Bile duct (tissue), 1 donor: ENCODE results near the gene WDR5B.

GRCh38 chr3:122088460-122088854 is 33.3 kb downstream of the CD86 start:
- PRO-cap: unidirectional peak, minus-strand start at chr3:122088733

DNA sequence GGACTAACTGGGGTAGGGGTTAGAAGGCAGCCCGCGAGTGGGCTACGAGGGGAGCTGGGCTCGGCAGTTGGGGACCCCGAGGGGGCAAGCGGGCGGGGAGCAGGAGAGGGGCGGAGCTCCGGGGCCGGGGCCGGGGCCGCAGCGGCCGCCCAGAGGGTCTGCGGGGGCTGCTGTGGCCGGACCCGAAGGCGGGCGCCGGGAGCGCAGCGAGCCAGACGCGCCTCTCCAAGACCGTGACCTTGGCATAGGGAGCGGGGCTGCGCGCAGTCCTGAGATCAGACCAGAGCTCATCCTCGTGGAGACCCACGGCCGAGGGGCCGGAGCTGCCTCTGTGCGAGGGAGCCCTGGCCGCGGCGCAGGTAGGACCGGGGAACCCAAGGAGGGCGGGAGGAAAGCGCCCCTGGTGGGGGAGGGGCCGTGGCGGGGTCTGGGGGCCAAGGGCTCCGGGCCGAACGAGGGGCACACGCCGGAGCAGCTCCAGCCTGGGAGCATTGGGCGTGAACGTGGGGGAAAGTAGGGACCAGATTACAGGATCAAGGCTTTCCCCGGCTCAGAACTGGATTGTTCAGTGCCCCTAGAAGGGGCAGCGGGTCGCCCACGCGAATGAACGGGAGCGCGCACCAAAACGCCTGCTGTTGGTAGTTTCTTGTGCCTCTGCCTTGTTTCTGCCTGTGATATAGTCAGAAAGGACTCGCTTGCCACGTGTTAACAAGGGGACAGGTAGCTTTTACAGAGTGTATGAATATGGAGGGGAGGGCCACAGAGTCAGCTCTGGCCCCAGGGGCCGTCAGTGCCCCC is 902 bp downstream of the CASR start:
- PRO-cap: bidirectional peak, plus-strand start at position 428 of the sequence, minus-strand start at position 367 of the sequence

DNA sequence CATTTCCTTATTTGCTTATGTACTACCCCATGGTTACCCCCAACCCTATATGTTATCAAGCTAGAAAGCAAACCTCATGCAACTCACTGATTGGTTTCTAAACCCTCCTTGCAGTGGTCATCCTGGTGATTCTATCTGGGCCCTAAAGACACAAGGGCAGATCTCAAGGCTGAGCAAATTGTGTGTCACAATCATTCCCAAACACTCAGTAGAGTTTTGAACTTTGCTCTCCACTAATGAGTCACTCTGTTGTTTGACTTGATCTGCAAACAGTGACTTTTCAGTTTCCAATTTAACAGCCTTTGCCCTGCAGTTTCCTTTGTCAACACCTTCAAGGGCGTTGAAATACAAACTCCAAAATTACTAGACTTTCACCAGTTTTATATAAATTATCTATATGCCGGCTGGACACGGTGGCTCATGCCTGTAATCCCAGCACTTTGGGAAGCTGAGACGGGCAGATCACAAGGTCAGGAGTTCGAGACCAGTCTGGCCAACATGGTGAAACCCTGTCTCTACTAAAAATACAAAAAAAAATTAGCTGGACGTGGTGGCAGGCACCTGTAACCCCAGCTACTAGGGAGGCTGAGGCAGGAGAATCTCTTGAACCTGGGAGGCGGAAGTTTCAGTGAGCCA is 17.4 kb downstream of the MIX23 start:
- PRO-cap: no peak

- PRO-cap: bidirectional peak, plus-strand start at chr3:122416259, minus-strand start at chr3:122416077; bidirectional peak, plus-strand start at chr3:122416451, minus-strand start at chr3:122416435
Observed at GRCh38 chr3:122415931-122416602, at the start of gene WDR5B. WDR5B (minus strand) TSS chr3:122416062.

- PRO-cap: no peak
Observed at GRCh38 chr3:122572826-122573618, 4.4 kb upstream of the PARP15 start.

- PRO-cap: no peak
Observed at GRCh38 chr3:122575917-122577108, 1.1 kb upstream of the PARP15 start.

DNA sequence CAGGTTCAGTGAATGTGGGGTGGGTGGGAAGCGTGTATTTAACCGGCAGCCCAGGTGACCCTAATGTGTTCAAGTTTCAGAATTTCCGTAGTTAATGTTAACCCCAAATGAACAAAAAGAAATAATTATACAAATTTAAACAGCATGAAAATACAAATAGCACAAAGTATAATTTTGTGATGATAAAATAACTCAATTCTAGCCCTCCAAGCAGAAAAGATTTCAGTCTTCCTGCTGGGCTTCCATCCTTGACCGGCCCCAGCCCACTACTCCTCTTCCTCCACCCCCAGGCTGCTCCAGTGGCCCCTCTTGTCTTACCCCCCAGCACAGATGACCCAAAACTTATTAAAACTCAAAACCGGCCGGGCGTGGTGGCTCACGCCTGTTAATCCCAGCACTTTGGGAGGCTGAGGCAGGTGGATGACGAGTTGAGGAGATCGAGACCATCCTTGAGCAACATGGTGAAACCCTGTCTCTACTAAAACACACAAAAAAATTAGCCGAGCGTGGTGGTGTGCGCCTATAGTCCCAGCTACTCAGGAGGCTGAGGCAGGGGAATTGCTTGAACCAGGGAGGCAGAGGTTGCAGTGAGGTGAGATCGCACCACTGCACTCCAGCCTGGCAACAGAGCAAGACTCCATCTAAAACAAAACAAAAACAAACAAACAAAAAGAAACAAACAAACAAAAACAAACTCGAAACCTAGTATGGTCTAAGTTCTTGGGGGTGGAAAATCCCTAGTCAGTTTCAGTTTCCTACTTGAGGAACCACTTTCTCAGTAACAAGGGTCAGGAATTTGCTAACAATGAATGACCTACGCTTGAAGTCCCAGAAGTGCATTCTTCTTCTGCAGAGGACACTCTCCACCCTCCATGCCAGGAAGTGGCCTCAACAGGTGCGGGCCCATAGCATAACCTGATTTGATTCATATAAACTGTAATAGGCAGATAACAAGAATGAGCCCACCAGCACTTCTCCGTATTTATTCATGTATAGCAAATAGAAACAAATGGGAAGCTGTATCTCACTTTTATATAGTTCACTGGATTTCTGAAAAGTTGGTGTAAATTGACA is 2.1 kb downstream of the PARP14 start:
- PRO-cap: no peak

- PRO-cap: no peak
Observed at GRCh38 chr3:122767982-122768469, 25.6 kb downstream of the HSPBAP1 start.

GRCh38 chr3:122797268-122797710 is 2.4 kb downstream of the SLC49A4 start:
- PRO-cap: bidirectional peak, plus-strand start at chr3:122797591, minus-strand start at chr3:122797470

DNA sequence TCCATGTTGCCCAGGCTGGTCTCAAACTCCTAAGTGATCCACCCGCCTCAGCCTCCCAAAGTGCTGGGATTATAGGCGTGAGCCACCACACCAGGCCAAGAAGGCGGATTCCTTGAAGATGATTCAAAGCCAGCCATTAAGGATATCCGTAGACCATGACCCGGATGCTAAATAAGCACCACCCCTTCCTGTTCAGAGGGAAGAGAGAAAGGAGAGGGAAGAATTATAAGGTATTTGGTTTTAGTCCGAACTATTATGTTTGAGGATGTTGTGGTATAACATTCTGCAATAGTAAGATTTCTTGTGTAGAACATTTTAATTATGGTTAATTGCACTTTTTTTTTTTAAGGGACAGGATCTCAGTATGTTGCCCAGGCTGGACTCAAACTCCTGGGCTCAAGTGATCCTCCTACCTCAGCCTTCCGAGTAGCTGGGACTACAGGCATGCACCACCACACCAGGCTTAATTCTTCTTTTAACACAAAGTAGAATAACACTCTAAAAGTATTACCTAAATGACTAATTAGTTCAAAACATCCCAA is 86.5 kb downstream of the SLC49A4 start:
- PRO-cap: no peak

DNA sequence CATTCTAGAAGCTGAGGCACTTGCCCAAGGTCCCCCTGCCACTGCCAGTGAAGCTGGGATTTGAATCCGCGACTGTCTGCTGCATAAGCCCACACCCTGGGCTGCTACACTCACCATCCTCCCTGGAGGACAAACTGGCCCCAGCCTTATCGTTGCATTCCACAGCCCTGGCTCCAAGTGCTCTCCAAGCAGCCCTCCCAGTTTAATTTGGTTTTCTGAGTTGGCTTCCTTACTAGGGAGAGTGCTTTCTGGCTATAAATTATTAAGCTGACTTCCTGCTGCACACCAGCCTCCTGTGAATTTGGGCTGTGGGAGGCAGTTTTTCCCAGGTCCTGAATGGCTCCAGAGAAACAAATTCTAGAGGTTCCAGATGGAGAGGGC is 69.9 kb downstream of the SEMA5B start:
- PRO-cap: no peak

- PRO-cap: no peak
Observed at GRCh38 chr3:122974621-122975048, 52.9 kb downstream of the SEMA5B start.

DNA sequence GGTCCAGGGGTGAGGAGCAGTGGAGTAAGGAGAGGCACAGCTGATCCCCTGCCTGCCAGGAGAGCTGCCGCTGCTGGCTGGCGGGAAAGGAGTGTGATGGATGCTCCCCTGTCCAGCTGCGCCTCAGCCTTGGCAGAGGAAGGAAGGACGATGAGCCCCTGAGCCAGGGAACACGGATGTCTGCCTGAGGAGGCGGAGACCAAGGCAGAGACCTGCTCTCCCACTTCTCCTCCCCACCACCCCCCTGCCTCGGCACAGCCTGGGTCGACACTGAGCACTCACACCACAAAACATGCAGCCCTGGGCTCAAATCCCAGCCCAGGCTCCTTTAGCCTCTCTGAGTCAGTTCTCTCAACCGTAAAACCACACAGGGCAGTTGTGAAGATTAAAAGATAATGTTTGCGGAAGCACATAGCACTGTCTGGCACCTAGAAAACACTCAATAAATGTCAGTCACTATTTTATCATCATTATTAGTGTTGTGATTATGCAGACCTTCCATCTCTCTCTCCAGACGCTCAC is 52.3 kb downstream of the SEMA5B start:
- PRO-cap: no peak

GRCh38 chr3:123058627-123059018 is 8.2 kb upstream of the PDIA5 start:
- PRO-cap: unidirectional peak, plus-strand start at chr3:123058718

DNA sequence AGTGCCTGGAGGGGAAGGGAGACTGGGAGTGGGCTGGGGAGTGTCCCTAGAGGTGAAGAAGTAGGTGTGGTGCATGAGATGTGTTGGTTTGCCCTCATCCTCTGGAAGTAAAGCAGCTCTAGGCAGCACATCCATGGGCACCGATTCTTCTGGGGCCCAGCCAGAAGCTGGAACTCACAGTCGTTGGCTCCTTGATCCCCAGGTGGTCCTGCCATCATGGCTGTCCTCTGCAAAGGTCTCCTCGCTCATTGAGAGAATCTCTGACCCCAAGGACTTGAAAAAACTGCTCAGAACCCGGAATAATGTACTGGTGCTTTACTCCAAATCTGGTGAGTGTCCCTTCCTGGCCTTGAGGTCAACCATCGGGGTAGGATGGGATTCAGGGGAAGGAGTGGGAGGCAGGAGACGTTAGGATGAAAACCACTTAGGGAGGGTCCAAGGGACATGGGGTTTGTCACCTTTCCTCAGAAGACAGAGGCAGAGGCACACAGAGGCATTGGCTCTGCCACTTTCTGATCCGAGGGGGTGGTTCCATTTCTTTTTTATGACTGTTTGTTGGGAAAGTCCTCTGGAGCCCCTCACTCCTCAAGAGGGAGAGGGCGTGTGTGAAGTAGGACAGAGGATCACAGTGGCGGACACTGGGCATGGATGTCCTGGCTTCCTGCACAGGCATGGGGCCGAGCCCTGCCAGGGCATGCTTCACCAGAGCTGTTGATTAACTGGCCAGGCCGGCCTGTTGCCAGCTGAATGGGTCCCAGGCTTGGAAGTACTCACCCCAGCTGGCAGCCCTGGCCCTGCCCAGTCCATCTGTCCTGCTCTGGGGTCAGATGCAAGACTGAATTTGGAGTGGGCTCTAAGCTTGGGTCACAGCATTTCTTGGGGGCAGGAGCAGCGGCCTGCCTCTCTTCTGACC is 22.4 kb downstream of the PDIA5 start:
- PRO-cap: no peak

- PRO-cap: no peak
Observed at GRCh38 chr3:123129565-123129959, 62.7 kb downstream of the PDIA5 start.

DNA sequence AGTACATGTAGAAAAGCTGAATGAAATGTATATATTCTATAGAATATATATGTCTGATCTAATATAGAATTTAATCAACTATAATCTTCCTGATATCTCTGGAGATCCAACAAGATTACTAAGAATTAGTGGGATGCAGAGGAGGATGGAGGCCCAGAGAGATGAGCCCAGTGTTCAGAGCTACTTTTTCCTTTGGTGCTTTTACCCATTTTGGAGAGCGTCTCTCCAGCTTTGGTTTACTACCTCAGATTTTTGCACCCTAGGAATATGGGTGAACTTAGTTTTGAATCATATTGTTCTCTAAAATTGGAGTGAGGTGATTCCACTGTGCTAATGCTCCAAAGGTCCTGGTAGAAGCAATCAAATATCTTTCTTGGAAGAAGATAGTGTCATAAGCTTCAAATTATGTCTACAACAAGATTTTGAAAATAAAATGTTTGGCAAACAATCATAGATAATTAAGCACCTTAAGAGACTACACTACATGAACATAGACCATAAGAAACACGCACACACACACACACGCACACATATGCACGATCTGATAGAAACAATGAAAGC is 34.6 kb downstream of the SEC22A start:
- PRO-cap: no peak

DNA sequence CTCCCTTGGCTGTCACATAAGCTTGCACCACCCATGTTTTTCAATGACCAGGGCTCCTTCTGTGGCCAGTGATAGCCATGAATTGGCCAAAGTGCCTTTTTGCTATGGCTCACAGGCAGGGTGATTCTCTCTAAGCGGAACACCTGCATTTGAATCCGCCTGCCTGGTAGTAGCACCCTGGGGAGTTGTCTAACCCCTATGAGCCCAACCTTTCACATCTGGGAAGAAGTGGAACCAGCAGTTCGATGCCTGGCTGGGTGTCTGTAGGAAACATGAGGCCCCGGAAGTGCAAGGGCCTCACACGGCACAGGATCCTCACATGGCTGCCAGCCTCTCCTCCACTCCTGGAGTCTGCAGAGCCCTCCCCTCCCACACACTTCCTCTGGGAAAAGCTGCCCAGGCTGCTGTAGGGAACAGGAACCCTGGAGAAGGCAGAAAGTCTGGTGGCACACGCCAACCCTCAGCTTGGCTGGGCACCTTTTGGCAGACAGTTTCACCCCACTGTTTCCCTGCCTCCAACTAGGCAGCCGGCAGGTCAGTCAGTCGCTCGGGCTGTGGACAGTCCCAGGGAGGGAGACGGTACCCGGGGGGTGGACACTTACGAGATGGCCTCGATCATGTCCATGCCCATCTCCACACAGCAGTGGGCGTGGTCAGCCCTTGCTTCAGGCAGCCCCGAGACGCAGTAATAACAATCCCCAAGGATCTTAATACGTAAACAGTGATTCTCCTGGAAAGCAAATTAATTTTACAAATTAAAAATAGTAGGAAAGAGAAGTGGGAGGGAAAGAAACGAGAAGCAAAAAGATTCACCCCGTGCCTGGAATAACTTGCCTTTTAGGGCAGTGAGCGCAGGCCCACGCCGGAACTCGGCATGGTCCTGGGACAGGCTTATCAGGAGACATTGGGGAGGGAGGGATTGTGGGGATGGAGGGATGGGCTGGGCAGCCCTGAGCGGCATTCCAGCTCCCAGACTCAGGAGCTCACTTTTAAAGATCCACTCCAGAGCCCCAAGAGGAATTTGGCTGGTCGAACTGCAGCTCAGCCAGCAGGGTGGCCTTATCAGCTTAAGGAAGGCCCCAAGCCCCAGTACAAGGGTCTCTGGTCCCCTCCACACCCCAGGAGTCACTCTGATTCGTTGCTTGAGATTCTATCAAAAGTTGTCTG is 118.2 kb downstream of the ADCY5 start:
- PRO-cap: no peak

- PRO-cap: no peak
Observed at GRCh38 chr3:123613177-123613893, 28.5 kb upstream of the HACD2 start.

DNA sequence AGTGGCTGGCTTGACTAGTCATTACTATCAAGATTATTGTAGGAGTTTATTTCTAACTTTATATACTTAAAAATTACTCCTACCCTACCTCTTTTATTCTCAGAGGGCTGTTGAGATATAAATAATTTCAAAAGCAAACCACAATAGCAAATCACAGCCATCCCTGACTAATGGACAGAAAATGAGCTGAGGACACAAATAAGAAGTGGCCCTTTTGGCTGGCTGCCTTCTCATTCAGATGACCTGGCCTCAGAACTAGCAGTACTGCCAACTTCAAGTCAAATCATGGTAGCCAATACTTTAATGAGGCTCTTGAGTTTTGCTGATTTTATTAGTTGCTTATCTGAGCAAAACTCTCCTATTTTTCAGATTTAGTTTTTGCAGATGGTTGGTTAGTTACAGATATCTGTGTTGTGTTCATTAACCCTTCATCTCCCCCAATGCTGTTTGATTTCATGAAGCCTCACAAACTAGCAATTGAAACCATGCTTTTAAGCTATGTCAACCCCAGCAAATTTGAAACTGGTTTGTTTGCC is 73.3 kb upstream of the HACD2 start:
- PRO-cap: no peak